GM12892 (cell line): ENCODE measurements around a stretch of chr10.

DNA sequence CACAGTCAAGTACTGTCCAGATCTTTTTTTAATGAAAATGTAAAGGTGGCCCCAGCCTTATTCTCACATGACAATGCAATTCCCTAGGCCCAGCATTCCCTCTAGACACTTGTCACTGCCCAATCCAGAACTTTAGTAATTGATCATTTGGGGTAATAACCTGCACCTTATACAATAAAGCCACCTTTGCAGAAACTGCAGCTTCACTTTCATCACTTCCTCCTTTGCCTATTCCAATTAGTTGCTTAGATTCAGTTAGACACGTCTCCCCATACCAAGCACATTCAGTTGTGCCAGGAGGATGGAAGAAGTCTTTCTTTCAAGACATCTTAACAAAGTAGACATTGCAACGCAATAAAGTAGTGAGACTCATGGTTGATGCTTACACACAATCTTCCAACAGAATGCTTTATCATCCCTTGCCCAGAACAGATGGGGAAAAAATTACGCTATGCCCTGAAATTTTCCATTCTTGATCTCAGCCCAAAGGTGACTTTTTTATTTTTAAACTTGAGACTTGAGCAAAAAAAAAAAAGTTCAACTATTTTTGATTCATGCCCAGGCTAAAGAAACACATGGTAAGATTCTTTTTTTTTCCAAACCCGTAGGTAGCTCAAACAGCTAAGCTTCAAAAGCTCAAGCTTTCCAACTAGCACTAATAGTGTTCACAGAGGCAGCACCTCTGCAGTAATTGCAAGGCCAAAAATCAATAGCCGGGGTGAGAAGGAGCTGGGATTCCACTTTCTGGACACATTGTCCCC is 74.9 kb downstream of the KCNMA1 start:
- RRBS, result no CpG with 5 or more reads among the region's 5 CpGs

GRCh38 chr10:77599526-77600093 is 38.0 kb downstream of the KCNMA1 start:
- RRBS, result no CpG with 5 or more reads among the region's 7 CpGs

- RRBS, result no CpG with 5 or more reads among the region's 18 CpGs
Observed at GRCh38 chr10:77806679-77807183, 119.8 kb downstream of the DLG5 start.

DNA sequence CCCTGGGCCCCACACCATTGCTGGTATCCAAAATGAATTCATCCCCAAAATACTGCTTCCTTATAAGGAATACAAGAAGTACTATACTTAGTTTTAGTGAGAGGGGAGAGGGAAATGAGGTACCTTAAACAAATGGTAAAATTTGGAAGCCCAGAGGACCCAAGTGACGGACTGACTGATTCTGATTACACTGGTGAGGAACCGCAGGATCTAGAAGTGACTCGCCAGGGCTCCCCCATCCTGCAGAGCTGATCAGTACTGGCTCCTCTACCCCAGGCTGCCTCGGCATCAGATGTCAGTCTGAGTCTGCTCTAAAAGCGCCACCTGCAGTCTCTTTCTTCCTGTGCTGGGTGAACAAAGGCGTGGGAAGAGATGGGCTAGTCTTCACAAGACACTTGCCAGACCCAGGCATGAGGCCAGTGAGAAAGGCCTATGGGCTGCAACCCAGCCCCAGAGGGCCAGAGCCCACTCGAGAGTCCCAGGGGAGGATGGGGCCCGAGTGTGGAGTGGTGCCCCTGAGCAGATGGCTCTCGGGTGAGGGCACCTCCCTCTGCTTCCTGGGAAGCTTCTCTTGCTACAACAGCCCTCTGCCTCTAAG is 89.0 kb downstream of the DLG5 start:
- RRBS, result no CpG with 5 or more reads among the region's 9 CpGs

DNA sequence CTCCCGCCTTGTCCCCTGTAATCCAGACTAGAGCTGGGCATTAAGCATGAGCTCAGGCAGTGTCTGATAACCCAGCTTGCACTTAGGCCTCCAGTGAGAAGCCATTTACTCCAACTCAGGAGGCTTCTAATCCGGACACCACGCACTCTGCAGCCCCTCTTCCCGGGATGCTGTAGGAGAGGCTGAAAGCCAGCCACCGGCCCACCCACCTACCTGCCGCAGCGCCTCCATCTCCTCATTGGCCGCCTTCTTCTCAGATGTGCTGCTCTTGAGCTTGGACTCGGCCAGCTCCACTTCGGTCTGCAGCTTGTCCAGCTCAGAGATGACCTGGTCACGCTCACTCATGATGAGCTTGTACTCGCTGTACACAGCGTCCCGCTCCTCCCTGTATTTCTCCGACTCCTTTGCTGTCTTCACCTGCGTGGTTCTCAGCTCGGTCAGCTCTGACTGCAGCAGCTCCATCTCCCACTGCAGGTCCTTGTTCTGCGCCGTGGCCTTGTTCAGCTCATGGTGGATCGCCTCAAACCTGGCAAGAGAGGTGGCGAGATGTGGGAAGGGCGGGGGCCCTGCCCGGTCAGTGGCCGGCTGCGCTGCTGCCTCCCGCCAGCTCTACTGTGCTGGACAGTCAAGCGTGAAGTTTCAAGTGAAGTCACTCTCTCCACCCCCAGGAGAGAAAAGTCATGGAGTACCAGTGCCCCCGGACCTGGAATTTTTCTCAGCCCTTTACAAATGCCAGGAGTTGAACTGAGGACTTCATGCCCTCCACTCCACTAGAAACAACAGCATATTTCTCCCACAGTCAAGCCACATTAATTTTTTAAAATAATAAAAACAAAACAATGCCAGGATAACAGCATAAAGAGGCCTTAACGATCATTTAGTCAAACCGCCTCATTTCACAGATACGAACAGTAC is 84.6 kb downstream of the DLG5 start:
- RRBS, result no CpG with 5 or more reads among the region's 31 CpGs

- RRBS, result no CpG with 5 or more reads among the region's 1 CpG
Observed at GRCh38 chr10:77856370-77856568, 70.3 kb downstream of the DLG5 start.

DNA sequence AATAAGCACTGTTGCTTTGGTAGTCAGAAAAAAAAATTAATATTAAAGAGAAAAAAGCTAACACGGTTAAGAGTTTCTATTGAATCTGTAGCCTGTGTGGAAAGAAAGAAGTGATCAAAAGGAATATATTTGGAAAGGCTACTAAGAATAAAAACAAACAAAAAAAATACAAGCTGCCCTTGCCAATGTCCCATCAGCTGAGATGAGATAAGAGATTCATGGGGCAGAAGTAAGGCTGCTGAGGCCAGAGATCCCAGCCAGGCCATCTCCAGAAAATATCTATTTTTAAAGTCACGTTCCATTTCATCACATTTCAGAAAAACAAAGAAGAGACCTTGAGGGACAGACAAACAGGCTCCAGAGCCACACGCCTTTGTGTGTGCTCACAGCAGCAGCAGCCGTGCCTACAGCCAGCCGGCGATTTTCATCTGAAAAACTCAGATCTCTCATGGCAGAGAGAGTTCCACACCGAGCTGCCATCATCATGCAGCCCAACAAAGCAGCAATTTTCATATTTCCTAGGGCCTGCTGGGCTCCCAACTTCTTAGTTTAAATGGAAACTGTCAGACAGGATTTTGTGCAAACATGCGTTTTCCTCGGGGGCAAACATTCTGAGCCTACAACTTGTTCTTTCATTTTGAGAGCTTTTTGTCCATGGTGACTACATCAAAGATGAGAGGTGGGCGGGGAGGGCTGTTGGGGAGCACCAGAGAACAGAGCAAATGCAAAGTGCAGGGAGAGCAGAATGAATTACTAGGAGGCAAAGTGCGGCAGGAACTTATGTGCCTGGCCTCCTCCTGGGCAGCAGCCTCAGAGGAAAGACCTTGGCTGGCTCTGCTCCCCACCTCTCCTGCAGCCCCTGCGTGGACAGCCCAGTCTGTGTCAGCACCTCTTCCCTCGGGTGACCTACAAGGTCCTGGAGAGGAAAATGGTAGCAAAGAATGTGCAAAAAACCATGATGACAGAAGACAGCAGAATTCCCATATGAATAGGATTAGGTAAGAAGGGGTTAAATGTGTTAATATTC is 38.8 kb downstream of the DLG5 start:
- RRBS, result no CpG with 5 or more reads among the region's 13 CpGs

GRCh38 chr10:77888939-77889786 is 37.4 kb downstream of the DLG5 start:
- RRBS, result no CpG with 5 or more reads among the region's 7 CpGs

GRCh38 chr10:77919846-77920185 is 6.7 kb downstream of the DLG5 start:
- RRBS, result no CpG with 5 or more reads among the region's 2 CpGs

DNA sequence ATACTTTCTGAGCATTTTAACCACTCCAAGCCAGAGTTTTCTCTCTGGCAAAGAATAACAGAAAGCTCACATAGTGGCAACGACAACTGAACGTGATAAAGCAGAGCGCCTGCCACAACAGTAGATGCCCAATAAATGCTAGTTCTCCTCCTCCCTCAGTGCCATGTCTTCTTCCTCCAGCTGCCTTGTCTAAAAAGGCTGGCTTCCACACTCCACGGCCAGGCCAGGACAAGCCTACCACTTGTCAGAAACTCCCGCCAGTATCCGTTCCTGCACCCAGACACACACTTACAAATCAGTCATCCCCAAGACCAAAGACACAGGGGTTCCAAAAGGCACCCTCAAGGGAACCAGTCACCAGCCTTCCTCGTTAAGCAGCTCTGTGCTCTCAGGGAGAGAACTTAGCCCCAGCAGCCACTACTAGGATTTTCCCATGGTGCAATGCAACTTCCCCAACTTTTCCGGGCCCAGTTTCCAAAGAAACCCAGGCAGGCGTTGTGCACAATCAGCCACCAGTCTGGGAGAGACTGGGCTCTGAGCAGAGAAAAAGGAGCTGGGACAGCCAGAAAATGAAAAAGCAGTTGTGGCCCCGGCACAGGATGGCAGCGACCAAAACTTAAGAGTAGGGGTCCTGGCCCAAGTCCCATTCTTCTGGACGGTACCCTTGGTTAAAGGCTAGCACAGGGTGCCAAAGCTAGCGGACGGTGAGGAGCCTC is 1.2 kb downstream of the DLG5 start:
- RRBS, result no CpG with 5 or more reads among the region's 14 CpGs

DNA sequence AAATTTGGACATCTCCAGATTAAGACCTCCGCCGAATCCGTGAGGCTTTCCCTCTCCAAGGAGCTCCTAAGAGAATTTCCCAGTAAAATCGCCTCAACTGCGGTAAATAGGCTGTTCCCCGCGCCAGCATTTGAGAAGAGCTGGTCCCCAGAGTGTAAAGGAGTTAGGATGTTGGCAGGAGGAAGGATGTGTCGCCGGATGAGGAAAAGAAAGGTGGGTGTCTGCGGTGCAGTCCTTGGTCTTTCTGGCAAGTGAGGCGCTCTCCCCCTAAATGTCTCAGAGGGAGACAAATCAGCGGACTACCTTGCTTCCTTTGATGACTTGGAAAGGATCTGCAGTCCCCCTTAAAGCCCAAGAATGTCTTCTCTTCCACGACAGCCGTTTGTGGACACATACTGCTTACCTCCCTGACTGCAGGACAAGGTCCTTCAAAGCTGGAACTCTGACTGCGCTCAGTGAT is 885 bp upstream of the DLG5 start:
- RRBS, result no CpG with 5 or more reads among the region's 15 CpGs

DNA sequence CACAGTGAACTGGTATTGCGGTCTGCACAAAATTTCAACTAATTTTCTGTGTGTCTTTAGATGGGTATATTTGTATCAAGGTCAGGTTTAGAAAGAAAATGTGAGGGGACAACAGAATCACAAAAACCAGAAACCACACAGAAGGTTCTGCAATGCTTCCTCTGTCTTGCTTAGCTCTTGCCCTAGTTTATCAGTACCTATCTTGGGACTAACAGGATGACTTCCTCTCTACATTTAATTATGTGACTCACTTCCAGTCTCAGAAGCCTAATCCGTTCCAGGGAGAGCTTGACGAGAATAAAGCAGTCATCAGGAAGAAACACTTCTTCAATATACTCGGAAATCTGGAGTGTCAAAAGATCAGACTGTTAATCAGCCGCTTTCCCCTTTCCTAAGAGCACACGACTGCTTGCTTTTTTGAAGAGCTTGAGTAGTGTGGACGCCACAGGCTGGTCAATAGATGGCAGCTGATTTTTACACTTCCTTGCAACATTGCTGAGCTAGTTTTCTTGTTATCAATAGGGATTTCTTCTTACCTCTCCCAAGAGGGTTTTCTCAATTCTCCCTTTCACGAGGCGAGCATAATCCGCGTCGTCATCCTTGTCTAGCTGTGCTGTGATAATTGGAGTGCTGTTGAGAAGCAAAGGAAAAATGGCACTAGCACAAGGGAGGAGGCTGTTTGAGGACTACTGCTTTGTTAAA is 45.5 kb downstream of the POLR3A start:
- RRBS, result no CpG with 5 or more reads among the region's 12 CpGs

- RRBS, result no CpG with 5 or more reads among the region's 2 CpGs
Observed at GRCh38 chr10:77994279-77994589, 35.1 kb downstream of the POLR3A start.

GRCh38 chr10:78065946-78066421 is 32.3 kb downstream of the RPS24 start:
- RRBS, result no CpG with 5 or more reads among the region's 5 CpGs

- RRBS, result no CpG with 5 or more reads among the region's 16 CpGs
Observed at GRCh38 chr10:78248499-78248963, 214.9 kb downstream of the RPS24 start.

DNA sequence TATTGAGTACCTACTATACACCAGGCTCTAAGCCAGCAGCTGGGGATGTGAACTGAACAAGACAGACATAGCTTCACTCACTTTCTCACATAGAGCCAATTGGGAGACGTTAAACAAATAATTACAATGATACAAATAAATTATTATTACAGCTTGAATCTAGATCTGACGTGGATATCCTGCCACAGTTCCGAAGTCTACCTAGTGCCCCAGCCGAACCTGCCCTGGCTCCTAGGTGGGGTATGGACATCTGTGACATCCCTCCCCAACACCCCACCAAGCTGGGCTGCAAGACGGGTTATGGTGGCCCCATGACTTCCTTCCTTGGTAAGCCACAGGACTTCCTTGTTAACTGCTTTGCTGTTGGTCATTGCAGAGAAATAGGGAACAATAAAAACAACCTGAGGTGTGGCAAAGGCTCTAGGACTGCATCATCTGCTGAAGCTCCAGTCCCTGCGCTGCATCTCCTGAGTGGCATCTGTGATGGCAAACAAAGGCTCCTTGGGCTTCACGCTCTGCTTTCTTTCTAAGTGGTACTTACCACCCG is 216.5 kb downstream of the RPS24 start:
- RRBS, result no CpG with 5 or more reads among the region's 8 CpGs

DNA sequence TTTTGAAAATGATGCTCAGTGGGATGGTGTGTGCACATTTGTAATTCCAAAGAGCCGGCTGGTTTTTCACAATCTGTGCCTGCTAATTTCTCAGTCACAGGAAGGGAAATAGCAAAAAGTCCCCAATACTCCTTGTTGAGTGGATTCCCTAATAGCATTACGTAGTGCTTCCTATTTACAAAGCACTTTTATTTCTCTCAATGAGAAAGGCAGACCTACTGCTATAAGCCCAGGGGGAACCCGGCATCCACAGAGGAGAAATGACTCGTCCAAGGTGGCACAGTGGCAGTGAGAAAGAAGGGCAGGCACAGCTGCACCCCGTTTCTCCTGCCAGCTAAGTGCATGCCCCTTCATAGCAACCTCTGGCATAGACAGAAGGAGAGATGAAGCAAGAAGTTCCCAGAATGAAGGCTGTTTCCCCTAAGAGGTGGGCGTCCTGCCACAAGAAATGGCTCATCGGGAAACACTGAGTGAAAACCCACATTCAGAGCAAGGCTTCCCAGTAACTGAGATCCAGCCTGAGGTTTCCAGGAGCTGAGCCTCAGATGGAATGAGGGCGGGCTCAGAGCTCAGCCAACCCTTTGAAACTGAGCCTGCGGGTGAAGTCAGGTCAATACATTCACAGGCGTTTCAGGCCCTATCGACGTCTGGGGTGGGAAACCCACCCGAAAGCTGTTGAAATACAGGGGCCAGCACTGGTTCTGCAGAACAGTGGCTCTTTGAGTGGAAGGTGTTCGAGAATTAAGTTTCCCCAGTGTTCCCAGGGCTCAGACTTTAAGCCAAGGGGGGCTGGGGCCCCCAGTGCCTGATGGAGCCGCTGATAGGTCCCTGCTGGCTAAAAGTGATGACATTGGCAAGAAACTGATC is 510.0 kb downstream of the RPS24 start:
- RRBS, result no CpG with 5 or more reads among the region's 15 CpGs

GRCh38 chr10:78656020-78656538 is 412.7 kb upstream of the ZMIZ1 start:
- RRBS, result no CpG with 5 or more reads among the region's 10 CpGs

GRCh38 chr10:78656691-78657392 is 411.9 kb upstream of the ZMIZ1 start:
- RRBS, result no CpG with 5 or more reads among the region's 23 CpGs

DNA sequence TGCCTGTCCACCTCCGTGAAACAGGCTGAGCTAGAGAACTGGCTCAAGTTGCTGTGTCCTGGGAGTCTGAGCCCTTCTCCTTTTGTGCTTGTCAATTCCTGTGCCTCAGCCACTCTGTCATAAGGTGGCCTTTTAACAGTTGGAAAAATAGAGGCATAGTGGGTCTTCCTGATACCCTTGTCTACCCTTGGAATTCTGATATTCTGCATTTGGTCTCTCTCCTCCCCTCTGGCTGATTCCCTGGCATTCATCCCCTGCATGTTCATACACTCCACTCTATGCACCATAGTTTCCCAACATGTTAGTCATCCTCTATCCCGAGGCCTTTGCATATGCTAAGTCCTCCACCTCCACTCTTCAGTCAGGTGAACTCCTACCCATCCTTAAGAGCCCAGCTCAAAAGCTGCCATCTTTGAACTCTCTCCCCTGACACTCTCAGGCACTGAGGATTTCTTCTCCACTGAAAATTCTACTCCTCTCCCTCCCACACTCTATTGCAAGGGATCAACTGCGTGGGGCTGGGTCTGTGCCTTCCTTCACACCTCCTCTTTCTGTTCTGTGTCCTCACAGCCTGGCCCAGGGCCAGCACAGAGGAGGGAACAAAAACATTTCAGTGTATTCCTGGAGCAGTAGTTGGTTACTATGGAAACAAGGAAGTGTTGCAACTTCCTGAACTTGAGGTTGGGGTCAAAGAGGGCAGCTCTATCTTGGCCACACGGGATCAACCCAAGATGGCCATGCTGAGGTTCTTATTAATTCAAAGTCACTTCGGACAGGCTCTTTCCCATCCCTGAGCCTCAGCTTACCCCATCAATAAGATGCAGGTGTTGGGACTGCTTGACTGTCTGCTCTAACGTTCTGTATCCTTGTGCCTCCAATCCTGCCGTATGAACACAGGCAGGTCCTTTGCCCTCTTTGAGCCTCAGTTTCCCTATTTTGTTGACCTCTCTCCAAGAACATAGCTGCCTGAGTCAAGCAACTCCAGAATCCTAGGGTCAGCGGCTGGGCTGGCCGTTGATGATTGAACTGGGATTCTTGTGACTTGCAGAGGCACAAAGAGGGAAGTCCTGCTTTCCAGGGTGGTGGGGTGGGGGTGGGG is 15.4 kb downstream of the ZMIZ1 start:
- RRBS, result no CpG with 5 or more reads among the region's 9 CpGs